ENCODE data around the genes DUSP3 and MPP2.

GRCh38 chr17:43271433-43271791 is 43.0 kb upstream of the CCDC200 start:
- PRO-cap: no peak

- PRO-cap: bidirectional peak, plus-strand start at chr17:43388667, minus-strand start at chr17:43388325
Observed at GRCh38 chr17:43387920-43389005, 10.5 kb upstream of the ARL4D start.

DNA sequence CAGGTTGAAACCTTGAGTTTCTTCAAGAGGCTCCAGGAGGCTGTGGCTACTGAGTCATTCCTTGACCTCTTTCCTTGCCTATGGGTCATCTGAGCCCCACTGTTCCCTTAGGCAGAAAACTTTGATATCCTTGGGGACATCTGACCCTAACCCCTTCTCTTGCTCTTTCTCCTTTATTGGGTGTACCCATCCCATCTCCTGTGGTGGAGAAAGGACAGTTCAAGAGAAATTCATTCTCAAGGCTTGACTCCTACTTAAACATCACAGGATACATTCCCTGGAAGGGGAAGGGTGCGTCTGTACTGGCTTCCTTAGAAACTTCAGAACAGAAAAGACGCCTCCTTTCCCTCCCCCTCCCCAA is 12.6 kb downstream of the ARL4D start:
- PRO-cap: no peak

DNA sequence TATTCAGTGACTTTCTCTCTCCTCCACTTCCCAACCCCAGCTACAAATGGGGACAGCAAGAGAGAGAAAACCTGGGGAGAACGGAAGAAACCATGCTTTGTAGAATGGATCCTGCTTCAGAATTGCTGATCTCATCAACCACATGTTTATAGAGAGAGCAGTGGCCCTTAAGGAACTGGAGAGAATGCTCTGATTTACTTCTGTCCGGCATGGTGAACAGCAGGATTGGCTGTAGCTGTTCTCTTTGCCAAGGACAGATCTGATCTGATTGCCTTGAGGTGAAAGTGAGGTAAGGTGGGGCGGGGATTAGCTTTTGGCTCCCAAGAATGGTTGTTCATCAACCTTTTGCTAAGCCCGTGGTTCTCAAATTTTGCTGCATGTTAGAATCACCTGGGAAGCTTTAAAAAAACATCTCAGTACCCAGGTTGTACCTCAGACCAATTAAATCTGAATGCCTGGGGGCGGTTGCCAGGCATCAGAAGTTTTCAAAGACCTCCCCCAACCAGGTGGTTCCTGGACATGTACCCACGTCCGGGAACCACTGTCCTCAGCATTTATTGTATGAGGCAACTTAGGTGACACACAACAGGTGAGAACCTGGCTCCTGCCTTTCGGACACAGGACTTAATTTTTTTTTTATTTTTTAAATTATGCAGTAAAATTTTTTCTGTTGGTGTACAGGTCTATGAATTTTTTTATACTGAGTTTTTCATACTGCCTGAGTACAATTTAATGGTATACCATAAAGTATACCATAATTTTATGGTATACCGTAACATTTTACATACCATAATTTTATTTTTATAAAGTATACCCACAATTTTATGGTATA is 38.9 kb upstream of the DHX8 start:
- PRO-cap: no peak

GRCh38 chr17:43464022-43465004 is 19.5 kb upstream of the DHX8 start:
- PRO-cap: no peak

DNA sequence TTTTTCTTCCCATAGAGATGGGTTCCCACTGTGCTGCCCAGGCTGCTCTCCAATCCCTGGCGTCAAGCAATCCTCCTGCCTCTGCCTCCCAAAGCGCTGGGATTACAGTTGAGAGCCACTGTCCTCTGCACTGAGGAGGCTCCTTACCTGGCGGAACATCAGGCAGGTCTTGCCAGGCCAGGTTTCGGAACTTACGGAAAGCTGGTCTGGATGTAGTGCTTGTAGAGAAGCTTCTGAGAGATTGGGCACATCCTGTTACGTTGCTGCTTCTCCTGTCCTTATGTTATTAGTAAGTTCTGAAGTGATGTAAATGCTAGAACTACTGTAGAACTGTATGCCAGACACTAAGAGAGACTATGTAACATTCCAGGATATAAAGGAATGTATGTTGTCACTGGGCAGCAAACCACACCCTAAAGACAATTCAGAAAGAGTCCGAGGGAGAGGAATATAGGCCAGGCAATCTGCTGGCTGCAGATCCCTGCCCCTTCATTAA is 21.1 kb downstream of the ETV4 start:
- PRO-cap: no peak

GRCh38 chr17:43658531-43658912 is 3.2 kb downstream of the MEOX1 start:
- PRO-cap: no peak

- PRO-cap: no peak
Observed at GRCh38 chr17:43661153-43661656, 517 bp downstream of the MEOX1 start.

GRCh38 chr17:43713517-43714177 is 44.9 kb downstream of the SOST start:
- PRO-cap: unidirectional peak, plus-strand start at chr17:43713824

DNA sequence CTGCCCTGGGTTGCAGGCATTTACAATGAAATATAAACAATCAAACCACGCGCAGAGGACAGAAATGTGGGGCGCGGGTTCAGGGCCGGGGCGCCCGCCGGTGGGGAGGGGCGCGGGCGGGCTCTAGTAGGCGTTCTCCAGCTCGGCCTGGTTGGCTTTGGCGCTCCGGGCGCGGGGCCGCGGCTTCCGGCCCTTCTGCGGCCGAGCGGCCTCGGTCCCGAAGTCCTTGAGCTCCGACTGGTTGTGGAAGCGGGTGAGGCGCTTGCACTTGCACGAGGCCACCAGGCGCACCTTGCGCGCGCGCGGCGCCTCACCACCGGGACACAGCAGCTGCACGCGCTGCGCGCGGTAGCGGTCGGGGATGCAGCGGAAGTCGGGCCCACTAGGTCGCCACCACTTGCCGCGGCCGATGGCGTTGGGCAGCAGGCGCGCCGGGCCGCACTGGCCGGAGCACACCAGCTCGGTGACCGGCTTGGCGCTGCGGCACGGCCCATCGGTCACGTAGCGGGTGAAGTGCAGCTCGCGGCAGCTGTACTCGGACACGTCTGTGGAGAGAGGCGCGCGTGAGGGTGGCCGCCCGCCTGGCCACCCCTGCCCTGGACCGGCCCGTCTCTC is 3.3 kb downstream of the SOST start:
- PRO-cap: no peak

GRCh38 chr17:43776640-43776992 is 2.2 kb downstream of the DUSP3 start:
- PRO-cap: no peak

- PRO-cap: bidirectional peak, plus-strand start at chr17:43779055, minus-strand start at chr17:43778954
Observed at GRCh38 chr17:43778545-43779705, at the start of gene DUSP3. DUSP3 (minus strand) TSS chr17:43778977.

GRCh38 chr17:43831558-43832264 is 1.2 kb downstream of the MPP3 start:
- PRO-cap: no peak

- PRO-cap: no peak
Observed at GRCh38 chr17:43833429-43833792, 465 bp upstream of the MPP3 start.

DNA sequence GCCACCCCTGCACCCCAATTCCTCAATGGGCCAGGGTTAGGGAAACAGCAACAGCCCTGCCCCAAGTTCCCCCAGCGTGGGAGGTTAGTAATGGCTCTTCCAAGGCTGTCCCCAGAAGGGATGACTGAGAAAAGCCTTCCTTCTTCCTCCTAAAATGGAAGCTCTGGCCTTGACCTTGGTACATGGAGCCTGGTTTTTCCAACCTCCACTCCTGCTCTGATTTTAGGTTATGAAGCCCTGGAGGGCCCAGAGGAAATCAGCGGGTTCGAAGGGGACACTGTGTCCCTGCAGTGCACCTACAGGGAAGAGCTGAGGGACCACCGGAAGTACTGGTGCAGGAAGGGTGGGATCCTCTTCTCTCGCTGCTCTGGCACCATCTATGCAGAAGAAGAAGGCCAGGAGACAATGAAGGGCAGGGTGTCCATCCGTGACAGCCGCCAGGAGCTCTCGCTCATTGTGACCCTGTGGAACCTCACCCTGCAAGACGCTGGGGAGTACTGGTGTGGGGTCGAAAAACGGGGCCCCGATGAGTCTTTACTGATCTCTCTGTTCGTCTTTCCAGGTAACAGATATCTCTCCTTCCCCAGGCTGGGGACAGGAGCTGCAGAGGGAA is 1.5 kb downstream of the CD300LG start:
- PRO-cap: no peak

DNA sequence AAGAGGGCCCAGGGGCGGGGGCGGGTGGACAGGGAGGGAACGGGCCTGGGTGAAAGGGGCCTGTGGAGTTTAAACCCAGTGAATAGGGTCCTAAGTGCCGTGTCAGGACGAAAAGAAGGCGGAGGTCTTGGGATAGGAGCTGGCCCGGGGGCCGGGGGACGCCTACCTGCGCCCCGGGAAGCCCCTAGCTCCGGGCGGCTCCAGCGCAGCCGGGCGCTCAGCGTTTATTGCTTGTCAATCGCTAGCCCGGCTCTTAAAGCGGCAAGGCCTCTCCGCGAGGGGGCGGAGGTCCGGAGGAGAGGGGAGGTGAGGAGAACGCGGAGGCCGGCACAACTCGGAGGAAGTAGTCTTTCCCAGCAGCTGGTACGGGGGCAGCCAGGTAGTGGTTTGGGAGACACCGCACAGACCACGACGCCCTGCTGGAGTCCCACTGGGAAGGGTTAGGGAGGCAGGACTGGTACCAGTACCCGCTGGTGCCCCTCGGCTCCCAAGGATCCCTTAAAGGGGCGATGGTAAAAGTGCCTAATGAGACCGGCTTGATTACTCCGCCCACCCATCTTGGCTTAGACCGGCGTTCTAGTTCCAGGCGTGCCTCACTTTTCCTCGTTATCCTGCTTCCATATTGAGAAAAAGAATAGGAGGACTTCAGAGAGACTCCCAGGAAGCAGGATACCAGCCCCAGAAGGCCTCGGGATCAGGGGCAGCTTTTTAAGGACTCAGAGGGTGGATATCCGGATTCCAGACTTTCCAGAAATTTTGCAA is at the start of gene MPP2:
MPP2 (minus strand) TSS at position 229 of the 762 bp plus-strand sequence.
- PRO-cap: unidirectional peak, minus-strand start at position 229 of the sequence

DNA sequence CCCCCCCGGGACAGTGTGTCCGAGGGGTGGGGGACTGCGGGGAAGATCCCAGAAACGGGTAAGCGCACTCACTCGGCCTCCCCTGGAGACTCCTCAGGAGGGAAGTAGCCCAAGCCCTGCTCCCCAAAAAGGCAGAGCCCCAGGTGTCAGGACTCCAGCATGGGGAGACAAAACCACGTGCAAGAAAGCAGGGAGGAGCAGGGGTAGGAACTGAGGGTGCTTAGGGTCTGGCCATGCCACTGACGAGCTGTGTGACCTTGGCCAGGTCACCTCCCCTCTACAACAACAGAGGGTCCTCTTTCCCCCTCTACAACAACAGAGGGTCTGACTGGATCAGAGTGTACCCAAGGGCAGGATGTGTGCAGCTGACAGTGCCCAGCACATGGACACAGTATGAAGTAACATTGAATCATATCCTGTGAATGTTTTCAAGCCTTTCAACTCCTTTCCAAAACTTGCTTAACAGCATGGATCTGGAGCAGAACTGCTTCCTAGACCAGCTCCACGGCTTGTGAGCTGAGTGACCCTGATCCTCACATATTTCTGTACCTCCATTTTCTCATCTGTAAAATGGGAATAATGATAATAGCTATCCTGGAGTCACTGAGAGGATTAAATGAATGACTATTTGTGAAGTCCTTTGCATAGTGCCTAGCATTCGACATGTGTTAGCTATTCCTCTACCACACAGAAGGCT is 2.1 kb upstream of the NAGS start:
- PRO-cap: no peak

- PRO-cap: no peak
Observed at GRCh38 chr17:44115458-44116092, 7.9 kb downstream of the HDAC5 start.

DNA sequence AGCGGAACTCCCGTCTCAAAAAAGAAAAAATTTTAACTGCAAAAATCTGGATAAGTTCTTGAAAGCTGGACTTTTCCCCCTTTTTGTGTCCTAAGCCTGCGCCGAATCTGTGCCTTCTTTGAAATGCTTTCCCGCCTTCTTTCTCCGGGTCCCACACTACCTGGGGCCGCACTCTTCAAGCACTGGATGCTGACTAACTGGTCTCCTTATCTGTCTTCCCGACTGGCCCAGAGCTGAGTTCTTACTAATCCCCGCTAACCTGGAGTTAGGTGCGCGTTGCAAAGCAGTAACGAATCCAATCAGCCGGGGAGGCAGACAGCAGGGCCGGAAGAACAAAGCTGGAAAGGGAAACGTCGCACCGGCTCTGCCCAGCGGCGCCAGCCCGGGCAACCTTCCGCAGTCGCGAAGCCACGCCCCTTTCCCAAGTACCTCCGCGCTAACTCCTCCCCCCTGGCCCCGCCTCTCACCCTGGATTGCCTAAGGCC is 424 bp upstream of the TMUB2 start:
- PRO-cap: bidirectional peak, plus-strand start outside the sequence, minus-strand start at position 393 of the sequence

DNA sequence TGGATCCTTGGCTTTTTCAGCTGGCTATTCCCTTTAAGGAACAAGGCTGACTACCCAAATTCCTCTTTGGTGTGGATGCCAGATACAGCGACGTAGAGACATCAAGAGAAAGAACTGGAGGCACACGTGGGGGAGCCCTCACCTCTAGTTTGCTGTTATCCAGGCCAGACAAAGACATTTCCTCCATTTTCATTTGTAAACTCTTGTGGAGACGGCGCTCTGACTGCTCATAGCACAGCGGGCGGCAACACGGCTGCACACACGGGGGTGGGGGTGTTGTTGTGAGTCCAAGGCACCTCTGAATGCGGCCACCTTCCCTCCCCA is 1.8 kb downstream of the ATXN7L3 start:
- PRO-cap: no peak